Endothelial cell (in vitro differentiated cells): ENCODE data around the gene CCDC28A.

DNA sequence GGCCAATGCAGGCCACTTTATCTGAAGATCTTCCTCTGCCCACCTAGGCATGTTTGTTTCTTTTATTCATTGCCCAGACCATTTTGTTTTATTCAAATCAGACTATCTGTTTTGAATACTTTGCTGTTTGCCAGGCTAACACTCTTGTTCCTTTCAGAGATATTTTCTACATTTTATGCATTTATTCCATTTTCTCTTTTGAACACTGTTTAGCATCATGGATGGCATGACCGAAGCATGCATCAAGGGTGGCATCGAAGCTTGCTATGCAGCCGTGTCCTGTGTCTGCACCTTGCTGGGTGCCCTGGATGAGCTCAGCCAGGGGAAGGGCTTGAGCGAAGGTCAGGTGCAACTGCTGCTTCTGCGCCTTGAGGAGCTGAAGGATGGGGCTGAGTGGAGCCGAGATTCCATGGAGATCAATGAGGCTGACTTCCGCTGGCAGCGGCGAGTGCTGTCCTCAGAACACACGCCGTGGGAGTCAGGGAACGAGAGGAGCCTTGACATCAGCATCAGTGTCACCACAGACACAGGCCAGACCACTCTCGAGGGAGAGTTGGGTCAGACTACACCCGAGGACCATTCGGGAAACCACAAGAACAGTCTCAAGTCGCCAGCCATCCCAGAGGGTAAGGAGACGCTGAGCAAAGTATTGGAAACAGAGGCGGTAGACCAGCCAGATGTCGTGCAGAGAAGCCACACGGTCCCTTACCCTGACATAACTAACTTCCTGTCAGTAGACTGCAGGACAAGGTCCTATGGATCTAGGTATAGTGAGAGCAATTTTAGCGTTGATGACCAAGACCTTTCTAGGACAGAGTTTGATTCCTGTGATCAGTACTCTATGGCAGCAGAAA, 44.4 kb upstream of the PBOV1 start:
- PRO-cap, result no peak

DNA sequence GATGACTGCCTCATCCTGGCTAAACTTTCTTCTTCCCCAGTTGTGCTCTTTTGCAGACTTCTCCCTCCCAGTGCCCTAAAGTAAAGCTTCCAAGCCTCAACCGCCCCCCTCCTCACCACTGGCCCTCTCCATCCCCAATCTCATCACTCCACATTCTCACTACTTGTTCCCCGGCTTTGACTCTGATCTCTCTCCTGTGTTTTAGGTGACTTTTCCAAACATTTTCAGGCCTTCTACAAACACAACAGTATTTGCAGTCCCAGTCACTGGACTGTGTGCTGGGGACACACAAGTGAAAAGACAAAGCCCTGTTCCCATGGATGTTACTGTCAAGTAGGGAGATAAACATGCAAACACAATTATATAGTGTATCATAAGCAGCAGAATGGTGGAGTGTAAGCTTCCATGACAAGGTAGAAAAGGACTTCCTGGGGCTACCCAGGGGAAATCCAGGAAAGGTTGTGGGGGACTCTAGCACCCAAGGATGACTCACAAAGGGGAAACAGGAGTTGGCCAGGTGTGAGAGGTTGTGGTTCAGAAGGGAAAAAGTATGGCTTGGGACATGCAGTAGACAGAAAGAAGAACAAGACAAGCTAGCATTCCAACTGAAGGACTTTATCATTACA, 12.7 kb downstream of the NHSL1 start:
- PRO-cap, result no peak

GRCh38 chr6:138577248-138577757, 78.0 kb upstream of the NHSL1 start:
- PRO-cap, result no peak

DNA sequence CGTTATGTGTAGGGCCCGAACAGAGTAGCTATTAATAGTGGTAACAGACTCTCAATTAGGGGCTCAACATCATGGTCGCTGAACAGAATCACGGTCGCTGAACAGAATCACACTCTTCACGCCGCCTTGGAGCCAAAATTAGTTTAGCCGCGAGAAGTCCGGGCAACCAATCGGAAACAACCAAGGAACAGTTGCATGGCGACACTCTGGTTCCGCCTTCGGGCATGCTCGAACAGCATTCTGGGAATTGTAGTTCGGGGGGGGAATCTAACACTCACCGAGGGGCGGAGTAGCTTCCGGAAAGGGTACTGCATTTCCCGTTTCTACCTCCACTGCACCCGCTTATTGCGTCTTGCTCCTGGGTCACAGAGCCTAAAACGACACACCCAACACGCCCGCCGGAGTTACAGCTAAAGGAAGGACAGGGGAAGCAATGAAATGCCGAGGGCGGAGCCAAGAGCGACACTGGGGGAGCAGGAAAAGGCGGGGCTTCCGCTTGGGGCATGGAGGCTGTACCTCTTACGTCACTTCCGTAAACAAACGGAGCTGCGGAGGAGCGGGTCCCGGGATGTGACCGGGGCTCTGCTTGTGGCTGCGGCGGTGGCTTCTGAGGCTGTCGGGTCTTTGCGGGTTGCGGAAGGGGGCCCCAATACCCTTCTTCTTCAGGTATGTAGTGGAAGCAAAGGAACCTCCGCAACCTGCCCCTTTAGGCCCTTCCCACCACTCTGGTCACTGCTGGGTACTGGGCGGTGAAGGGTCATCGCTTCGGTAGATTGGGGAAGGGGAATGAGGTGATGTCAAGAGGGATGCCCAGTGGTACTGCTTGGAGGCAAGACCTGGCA, at the start of gene CCDC28A:
Gene CCDC28A (plus strand): TSS at position 533 of the 842 bp plus-strand sequence.
- PRO-cap, result bidirectional peak, plus-strand start at position 266 of the sequence, minus-strand start at position 89 of the sequence; bidirectional peak, plus-strand start at position 539 of the sequence, minus-strand start at position 412 of the sequence; bidirectional peak, plus-strand start at position 771 of the sequence, minus-strand start at position 727 of the sequence

GRCh38 chr6:139125012-139125383, 9.9 kb upstream of the HECA start:
- PRO-cap, result no peak

DNA sequence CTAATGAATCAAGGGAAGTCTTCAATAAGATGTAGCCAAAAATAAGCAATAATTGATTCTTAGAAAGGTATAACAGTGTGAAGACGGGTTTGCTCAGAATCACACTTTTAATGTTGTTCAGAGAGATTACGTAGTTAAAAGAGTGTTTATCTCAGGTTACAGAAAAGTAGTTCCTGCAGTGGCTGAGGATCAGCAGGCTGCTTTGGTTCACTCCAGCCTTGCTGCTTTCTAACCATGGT, 41.0 kb downstream of the HECA start:
- PRO-cap, result no peak

DNA sequence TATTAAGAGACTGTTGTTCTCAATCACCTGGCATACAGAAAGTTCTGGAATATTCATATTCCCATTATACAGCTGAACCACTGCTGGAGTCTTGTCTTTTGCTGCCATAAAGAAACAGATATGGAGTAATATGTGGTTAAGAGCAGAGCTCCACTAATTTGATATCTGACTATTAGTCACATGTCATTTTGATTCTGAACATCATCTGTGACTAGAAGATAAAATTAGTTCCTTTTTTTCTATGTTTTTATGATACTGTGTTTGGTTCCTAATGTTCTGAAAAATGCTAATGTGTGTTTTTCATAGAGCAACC, 33.2 kb upstream of the TXLNB start:
- PRO-cap, result no peak

DNA sequence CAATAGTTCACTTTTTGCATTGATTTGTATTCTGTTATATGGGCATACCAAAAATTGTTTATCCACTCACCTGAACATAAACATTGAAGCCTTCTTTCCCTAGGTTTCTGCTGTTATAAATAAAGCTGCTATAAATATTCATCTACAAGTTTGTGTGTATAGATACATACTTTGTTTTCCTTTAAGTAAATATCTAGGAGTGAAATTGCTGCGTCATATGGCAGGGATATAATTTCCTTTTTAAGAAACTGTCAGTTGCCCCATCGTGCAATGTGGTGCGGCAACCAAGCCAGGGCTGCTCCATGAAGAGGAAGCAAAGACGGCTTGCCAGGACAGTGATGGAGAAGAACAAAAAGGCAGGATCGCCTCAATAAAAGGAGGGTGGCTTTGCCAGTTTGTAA, 36.7 kb downstream of the CITED2 start:
- PRO-cap, result no peak

DNA sequence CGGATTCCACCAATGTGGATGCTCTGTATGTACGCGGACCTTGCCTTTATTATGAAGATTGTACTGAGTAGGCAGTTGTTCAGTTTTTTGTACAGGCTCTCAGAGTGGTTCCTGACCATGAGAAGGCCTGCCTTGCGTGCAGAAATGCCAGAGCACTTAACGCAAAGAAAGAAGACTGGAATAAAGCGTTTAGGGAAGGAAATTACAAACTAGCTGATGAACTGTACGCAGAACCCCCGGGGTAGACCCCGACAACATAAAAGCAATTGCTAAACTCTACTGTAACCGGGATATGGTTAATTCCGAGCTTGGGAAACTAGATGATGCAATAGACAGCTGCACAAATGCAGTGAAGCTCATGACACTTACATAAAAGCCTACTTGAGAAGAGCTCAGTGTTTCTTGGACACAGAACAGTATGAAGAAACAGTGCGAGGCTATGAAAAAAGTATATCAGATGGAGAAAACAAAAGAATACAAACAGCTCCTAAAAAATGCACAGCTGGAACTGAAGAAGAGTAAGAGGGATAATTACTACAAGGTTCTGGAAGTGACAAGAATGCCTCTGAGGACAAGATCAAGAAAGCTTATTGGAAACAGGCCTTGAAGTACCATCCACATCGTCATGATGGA, 35.6 kb downstream of the CITED2 start:
- PRO-cap, result no peak

GRCh38 chr6:139378736-139379132, 4.3 kb upstream of the CITED2 start:
- PRO-cap, result no peak

GRCh38 chr6:139433593-139433921, 59.1 kb upstream of the CITED2 start:
- PRO-cap, result no peak

DNA sequence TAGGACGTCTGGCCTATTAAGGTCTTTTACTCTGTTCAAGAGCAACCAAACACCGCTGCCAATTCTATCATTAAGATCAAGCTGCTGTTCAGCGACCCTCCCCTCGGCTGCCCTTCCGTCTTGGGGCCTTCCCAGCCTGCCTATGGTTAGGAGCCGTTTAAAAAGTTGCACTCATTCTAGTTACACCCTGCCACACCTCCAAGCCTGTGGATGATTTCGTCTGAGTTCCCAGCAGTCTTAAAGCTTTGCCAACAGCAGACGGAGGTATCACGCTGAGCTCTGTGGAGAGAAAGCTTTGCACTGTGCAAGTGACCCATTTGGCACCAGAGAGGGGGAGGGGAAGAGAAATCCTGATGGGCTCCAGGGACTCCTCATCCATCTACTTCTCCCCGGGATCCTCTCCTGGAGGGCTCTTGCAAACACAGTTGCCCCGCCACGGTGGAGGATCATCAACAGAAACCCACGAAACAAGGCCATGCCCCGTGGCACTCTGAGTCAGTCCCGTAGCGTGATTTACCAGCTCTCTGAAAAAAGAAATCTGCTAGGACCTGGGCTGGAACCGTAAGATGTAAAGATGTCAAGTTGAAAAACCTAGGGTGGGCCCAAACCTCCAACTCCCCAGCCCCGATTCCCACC, 98.8 kb upstream of the CITED2 start:
- PRO-cap, result no peak

DNA sequence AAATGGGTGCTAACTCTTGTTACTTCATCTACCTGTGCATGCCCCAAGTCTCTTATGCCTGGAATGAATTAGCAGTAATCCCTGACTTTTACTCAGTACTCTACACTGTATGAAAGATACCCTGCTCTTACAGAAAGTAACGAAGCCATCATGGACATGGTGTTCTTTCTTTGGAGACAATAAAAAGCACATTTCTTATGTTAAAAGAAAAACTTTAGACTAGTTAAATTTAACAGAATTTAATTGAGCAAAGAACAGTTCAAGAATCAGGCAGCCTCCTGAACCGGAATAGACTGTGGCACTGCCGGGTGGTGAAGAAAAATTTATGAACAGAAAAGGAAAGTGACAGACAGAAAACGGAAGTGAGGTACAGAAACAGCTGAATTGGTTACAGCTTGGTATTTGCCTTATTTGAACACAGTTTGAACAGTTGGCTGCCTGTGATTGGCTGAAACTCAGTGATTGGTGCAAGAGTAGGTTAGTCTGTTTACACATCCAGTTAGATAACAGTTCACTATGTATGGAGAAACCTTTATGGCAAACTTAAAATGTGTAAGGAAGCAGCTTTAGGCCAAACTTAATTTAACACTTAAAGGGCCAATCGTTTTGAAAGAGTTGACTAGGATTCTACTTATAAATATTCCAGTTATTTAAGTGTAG, 115.9 kb upstream of the CITED2 start:
- PRO-cap, result no peak

- PRO-cap, result no peak
Observed at GRCh38 chr6:139578153-139578645, 203.8 kb upstream of the CITED2 start.

DNA sequence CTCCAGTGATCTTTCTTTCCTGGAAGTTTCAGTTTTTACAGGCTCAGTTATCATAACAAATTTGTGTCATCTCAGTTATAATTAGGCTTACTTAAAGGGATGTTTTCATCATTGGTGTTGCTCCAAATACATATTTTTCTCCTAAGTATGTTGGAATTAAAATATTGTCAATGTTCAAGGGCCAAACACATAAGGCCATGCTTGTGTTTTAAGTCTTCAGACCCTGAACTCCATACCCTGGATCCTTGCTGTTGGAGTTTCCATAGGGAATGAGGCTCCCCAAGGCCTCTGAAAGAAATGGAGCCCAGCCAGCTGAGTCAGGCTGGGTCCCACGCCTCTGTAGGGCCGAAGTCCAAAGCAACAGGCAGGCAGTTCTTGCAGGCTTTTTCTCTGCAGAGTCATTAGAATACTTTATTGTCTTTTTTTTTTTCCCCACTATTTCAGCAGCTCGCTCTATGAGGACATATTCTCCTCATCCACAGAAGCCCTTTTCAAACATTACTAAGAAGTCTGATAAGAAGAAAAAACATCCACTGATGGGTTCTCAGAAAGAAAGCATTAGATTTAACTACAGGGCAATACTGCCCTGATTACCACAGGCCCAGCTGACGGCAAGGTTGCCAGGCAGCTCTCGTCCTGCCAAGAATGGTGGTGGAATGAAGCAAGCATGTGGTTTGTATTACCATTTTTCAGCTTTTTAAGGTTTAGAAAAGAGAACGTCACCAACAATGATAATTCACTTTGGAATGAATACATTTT, 223.3 kb upstream of the CITED2 start:
- PRO-cap, result no peak

- PRO-cap, result no peak
Observed at GRCh38 chr6:139839270-139840146, 465.1 kb upstream of the CITED2 start.

- PRO-cap, result no peak
Observed at GRCh38 chr6:140148193-140149041, 774.0 kb upstream of the CITED2 start.

- PRO-cap, result no peak
Observed at GRCh38 chr6:140346419-140347032, 972.1 kb upstream of the CITED2 start.

DNA sequence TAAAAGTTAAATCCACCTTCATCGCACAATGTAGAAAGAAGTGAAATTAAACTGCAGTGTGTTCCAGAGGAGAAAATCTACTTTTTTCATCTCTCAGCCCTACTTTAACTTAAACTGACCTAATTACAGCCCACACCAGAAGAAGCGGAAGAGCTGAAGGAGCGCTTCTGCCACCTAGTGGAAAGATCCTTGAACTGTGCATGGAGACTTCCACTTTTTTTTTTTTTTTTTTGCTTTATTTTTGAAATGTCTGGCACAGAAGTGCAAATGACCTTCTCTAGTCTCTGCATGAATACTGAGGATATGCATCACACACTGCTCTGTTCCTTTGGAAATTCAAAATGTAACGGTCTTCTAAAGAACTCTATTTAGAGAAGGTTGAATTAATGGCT, 569.9 kb upstream of the GJE1 start:
- PRO-cap, result no peak

DNA sequence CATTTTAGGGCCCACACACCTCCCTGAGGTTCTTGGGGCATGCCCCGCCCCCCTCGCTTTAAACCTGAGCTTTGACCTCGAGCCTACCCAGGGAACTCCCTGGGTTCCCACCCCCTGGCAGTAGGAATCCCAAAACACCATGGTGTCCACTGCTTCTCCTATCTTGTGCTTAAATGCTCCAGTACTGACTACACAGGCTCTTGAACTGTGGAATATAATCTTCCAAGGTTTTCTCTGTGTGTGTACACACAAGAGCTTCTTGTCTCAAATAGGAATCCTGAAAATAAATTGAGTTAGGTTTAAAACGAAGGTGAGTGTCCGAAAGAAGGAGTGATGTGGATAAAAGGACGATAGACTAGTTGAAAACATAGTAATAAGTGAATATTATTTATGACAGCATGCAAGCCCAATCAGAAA, 386 bp downstream of the VTA1 start:
- PRO-cap, result no peak